Bronchial lymph node (tissue), 1 donor: ENCODE measurements around the genes MATCAP1, ATP6V0D1 and LCAT.

DNA sequence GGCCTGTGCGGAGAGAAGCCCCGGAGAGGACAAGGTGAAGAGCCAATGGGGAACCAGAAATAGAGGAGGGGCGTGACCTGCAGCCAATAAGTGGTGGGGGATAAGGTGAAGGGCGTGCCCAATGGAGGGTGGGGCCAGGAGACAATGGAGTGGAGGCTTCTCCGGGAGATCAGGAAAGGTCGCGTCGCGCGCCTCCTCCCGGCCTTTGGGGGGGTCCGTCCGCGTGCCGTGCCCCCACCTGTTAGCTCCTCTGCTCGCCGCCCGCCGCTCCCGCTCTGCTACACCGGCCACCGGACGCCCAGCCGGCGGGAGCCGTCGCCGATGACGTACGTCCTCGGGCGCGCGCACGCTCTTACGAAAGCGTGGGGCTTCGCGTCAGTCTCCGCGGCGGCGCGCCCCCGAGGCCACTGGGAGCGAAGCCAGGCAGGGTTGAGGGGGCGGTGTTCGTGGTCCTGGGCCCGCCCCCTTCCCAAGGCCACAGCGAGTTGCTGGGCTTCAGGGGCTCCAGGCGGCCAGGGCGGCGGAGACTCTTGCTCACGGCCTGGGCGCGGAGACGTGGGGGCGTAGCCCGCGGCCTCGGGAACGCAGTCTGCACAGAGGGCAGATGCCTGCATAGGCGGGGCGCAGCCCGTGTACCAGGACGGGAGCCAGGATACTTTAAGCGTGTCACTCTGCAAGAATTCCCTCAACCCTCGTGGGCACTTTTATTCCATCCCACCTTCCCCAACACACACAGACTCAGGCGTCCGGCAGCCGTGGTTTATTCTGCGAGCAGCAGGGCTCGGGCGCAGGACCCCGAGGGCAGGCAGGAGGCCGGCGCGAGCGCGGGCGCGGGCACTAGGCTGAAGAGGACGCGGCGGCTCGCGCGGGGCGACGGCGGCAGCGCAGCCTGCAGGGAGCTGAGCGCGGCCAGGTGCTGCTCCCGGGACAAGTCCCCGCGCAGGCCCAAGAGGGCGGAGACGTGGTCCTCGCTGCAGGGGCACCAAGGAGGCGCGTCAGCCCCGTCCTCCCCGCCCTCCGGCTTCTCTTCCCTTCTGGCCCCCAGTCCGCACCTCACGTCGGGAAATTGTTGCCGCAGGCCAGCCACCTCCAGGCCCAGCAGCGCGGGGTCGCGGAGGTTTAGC lies at the start of gene MATCAP1:
TSS of gene MATCAP1 (minus strand) at position 330 of the 1,124 bp plus-strand sequence.
- PRO-cap = bidirectional peak, plus-strand start at position 115 of the sequence, minus-strand start outside the sequence; bidirectional peak, plus-strand start at position 507 of the sequence, minus-strand start at position 277 of the sequence

DNA sequence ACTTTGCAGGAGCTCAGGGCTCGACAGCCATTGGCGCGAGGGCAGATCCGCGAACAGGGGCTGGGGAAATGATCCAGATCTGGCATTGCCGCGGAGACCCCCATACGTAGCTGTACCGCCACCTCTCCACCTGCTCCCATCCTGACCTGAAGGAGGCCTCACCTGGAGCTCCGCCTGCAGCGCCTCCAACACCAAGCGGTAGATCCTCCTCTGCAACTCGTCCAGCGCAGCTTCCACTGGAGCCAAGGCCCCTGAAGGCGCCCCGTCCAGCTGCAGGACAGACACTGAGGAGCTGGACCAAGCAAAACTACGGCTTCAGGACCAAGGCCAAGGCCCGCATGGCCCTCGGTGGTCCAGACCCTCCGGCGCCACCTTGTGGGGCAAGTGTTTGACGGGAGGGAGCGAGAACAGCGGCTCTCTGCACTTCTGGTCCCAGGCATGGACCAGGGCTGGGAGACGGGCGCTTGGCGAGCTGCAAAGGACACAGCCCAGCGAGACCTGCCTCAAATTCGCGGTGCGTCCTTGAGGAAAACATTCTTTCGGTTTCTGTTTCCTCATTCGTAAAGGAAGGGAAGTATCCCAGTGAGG lies 1.5 kb upstream of the MATCAP1 start:
- PRO-cap = no peak

DNA sequence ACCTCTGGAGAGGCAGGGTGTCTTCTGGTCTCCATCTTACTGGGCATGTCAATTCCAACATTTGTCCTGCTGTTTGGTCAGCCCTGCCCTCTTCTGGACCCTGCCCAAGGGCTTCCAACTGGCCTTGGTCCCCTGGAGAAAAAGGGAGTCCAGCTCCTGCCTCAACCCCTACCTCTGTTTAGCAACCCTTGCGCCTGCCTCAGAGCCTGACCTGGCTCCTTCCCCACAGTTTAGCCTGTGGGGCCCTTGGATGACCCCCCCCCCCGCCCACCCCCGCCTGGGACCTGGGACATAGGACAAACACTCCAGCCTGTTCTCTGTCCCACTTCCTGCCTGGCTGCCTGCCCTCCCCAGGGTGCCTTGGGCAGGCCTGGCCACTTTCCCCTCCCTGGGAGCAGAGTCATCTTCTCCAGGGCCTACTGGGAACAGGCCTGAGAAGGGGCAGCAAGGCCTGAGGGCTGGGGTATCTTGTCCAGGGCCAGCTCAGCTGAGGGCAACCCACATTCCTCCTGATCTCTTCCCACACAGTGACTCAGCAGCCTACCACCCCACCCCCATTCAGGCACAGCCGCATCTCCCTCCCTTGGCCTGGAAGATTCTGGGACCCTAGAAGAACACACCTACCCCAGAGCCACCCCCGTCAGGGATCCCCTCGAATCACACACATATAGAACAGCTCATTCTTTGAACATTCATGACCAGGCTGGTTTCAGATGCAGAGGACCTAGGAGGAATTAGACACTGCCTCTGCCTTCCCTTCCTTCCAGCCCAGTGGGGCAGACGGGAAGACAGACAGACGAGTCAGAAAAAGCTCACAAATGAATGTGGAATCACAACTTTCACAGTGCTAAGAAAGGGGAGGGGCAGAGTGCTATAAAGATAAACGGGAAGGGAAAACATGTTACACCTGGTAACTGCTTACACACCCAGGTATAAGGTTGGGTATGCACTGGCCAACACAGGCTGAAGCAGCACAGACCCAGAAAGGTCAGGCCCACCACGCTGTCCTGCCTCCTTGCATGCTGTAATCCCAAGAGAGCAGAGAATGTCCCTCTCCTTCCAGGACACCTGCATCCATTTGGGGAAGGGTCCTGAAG lies 6.1 kb downstream of the FHOD1 start:
- PRO-cap = no peak

DNA sequence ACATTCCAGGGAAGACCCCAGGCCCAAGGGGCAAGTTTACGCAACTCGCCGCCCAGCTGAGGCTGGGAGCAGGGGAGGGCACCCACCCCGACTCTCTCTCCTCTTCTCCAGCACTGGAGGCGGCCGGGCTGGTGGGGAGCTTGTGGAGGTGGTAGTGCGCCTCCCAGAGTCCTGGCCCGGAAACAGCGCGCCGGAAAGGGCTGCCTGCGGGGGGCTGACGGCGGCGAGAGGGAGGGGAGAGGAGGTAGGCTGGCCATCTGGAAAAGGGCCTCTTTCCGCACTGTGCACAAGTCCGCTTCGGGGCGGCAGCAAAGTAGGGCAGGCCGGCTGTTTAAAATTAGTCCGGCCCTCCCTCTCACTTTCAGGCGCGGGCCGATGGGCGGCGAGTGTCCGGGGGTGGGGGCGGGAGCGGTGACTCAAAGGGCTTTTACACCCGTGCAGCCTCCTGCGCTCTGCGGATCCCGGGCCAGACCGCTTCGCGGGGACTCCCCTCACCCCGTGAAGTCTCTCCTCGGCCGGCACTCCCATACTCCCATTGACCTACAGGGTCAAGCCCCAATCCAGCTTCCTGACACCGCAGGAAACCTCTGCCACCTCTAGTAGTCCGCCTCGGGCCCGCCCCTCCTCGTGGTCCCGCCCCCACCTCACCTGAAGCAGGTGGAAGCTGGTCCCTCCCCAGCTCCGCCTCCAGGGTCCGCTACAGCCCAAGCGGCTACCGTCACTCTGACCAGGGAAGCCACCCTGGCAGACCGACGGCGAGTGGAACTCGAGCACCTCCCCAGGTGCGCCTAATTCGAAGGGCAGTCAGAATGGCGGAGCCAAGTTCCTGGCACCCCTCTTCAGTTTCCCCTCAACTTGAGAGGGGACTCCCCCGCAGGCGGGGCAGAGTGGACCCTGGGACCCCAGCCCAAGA lies 843 bp downstream of the FHOD1 start:
- PRO-cap = bidirectional peak, plus-strand start at position 289 of the sequence, minus-strand start at position 286 of the sequence; bidirectional peak, plus-strand start at position 455 of the sequence, minus-strand start at position 339 of the sequence; bidirectional peak, plus-strand start at position 747 of the sequence, minus-strand start at position 533 of the sequence

- PRO-cap = no peak
Measured at GRCh38 chr16:67364925-67365490, 28.3 kb downstream of the TPPP3 start.

- PRO-cap = bidirectional peak, plus-strand start at chr16:67395067, minus-strand start at chr16:67395015
Measured at GRCh38 chr16:67394258-67395366, 1.3 kb upstream of the TPPP3 start.

- PRO-cap = no peak
Measured at GRCh38 chr16:67429192-67430006, 1.5 kb upstream of the HSD11B2 start.

DNA sequence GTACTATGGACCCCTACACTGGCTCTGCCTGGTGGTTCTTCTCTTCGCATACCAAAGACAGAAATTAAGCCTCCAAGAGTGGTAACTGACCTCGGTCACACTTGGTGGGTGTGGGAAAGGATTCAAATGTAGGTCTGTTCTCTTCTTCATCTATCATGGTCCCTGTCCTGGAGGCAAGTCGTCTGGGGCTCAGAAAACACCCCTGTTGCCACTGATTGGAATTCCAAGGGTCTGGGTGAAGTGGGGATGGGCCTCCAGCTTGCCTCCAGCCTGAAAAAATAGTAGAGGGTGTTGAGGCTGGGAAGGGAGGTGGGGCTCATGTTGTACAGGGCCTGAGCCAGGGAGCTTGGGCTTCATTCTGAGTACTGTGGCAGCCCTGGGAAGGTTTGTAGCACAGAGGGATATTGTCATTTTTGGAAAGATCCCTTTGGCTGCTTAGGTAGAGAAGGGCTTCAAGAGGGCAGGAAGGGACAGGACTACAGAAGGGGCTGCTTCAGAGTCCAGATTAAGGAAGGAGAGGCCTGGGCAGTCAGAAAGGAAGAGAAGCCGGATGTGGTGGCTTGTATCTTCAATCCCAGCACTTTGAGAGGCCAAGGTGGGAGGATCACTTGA lies 3.2 kb downstream of the HSD11B2 start:
- PRO-cap = no peak

- PRO-cap = no peak
Measured at GRCh38 chr16:67461634-67462566, 19.1 kb downstream of the ATP6V0D1 start.

GRCh38 chr16:67480747-67481628 lies at the start of gene ATP6V0D1:
Gene ATP6V0D1, minus strand, starts transcription at chr16:67481157.
- PRO-cap = bidirectional peak, plus-strand start at chr16:67481404, minus-strand start at chr16:67481147

DNA sequence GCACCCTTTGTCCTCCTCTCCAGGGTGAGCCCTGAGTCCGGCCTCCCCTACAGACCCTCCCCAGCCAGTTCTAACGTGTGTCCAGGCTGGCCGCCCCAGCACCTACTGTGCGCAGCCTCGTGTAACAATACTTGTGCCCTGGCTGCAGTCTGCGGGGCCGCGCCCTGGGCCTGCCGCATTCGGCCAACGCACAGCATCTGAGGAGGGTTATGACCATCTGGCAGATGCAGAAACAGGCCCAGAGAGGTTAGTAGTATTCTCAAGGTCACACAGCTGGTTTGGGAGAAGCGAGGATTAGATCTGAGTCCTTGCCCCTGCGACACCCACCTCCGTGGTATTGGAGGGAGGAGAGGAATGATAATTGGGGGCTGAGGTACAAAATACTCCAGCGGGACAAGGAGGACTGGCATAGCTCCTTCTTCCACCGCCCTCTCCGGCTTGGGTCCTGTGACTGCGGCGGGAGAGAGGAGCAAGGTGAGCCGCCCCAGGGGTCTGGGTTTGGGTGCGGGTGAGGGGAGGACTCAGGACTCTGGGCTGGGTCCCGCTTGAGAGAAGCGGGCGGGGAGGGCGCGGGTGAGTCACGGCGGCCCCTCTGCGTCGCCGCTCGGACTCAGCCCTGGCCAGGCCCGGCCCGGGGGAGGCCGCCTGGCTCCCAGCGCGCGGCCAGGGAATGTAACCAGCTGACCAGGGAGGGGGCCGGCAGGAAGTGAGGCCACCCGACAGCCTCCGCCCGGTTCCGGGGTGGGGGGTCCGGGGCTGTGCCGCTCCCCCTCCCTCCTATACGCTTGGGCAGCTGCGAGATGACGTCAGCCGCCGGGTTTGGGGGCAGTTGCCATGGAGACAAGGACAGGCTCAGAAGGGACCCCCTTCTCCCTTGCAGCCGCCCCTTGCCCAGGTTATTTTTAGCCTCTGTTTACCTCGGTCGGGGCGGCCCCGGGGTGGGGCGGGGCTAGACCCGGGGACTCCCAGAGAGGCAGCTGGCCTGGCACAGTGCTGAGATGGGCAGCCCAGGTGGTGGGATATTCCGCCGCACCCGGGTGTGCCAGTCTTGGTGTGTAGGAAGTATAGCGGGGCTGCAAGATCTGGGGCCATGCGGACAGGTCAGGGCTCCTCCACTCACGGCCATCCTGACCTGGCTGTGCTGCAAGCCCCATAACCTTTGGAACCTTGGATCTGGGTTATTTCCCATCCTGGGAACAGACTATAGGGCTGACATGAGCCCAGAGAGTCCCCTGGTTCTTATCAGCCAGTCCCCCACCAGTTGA lies 1.4 kb downstream of the RIPOR1 start:
- PRO-cap = bidirectional peak, plus-strand start at position 386 of the sequence, minus-strand start at position 107 of the sequence; bidirectional peak, plus-strand start at position 996 of the sequence, minus-strand start at position 665 of the sequence

DNA sequence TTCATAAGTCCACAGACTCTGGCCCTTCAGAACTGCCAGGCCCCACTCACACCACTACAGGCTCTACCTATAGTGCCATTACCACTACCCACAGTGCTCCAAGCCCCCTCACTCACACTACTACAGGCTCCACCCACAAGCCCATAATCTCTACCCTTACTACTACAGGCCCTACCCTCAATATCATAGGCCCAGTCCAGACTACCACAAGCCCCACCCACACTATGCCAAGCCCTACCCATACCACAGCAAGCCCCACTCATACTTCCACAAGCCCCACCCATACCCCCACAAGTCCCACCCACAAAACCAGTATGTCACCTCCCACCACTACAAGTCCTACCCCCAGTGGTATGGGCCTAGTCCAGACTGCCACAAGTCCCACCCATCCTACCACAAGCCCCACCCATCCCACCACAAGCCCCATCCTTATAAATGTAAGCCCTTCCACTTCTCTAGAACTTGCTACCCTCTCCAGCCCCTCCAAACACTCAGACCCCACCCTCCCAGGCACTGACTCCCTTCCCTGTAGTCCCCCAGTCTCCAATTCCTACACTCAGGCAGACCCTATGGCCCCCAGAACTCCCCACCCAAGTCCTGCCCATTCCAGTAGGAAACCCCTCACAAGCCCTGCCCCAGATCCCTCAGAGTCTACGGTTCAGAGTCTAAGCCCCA lies 13.9 kb downstream of the RIPOR1 start:
- PRO-cap = no peak

DNA sequence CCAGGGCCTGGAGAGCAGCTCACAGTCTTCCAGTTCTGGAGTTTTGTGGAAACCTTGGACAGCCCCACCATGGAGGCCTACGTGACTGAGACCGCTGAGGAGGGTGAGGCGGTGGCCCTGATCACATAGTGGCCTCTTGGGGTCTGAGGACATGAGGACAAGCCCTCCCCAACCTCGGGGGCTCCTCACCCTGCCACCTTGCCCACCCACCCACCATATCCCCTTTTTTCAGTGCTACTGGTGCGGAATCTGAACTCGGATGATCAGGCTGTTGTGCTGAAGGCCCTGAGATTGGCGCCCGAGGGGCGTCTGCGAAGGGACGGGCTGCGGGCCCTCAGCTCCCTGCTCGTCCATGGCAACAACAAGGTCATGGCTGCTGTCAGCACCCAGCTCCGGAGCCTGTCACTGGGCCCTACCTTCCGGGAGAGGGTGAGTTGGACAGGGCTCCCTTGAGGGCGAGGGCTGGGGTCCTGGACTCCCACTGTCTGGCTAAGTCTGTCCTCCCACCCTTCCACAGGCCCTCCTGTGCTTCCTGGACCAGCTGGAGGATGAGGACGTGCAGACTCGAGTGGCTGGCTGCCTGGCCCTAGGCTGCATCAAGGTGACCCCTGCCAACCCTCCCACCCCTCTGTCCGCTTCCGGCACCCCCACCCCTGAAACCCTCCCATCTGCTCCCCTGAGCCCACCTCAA lies 16.7 kb upstream of the CTCF start:
- PRO-cap = no peak

DNA sequence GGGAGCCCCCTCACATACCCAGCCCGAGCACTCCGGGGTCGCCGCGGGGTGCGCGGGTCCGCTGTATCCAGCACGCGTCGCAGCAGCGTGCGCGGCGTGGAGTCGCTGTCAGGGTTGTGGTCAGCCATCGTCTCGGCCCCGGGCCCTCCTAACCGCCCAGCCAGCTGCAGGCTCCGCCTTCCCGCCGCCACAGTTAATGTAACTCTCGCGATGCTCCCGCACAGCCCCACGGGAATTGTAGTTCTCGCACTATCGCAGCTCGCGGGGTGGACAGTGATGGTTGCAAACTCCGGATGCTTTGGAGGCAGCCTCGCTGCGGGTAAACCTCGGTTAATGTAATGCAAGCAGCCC lies 8.4 kb upstream of the THAP11 start:
- PRO-cap = bidirectional peak, plus-strand start at position 276 of the sequence, minus-strand start at position 122 of the sequence

- PRO-cap = no peak
Measured at GRCh38 chr16:67844264-67844900, 2.3 kb downstream of the THAP11 start.

DNA sequence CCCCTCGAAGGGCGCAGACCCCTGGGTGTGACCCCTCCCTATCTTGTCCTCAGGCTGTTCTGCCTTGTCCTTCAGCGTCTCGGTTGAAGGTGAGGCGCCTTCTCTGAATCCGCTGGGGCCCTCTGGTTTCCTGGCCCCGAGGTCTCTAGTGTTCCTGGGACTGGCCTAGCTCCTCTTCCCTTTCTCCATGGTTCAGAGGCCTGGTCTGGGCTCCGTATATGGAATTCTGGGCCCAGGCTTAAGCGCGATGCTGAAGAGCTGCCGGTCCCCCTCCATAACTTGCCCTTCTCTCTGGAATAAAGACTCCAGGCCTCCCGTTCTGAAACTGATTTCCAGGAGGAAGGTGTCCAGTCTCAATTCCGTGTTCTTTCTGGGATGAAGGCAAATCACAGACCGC lies 631 bp downstream of the EDC4 start:
- PRO-cap = no peak

- PRO-cap = no peak
Measured at GRCh38 chr16:67883736-67884227, 903 bp upstream of the NRN1L start.

- PRO-cap = no peak
Measured at GRCh38 chr16:67908480-67909000, 15.5 kb downstream of the PSKH1 start.

DNA sequence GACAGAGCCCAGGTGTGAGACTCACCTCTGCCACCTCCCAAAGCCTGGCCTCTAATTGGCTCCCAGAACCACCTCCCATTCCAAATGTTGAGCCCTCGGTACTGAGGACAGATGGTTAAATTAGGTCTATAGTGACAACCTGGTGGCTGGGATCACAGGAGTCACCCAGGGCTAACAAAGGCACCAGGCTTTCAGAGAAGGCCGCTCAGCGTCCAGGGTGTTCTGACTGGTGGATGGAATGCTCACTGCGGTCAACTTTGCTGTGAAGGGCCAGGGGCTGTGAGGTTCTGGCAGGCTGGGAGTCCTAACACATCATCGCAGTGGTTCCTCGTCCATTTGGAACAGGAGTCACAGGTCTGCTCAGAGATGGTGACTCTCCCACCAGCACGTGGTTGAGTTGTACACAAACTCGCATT lies 370 bp upstream of the CTRL start:
- PRO-cap = no peak

GRCh38 chr16:67943931-67944843 lies at the start of gene LCAT:
Gene LCAT, minus strand, starts transcription at chr16:67944120.
- PRO-cap = unidirectional peak, minus-strand start at chr16:67944120